Pulmonary artery (tissue), 1 donor: ENCODE measurements around the genes HAX1 and AQP10.

- PRO-cap, result no peak
Measured at GRCh38 chr1:153805233-153805816, 30.1 kb downstream of the SLC27A3 start.

GRCh38 chr1:153806739-153807466 lies 31.7 kb downstream of the SLC27A3 start:
- PRO-cap, result no peak

- PRO-cap, result no peak
Measured at GRCh38 chr1:153880725-153881405, 41.9 kb downstream of the GATAD2B start.

GRCh38 chr1:153923017-153923431 lies 252 bp upstream of the GATAD2B start:
- PRO-cap, result bidirectional peak, plus-strand start at chr1:153923234, minus-strand start at chr1:153922972

GRCh38 chr1:153961521-153961889 lies 1.8 kb downstream of the SLC39A1 start:
- PRO-cap, result no peak

GRCh38 chr1:153981585-153982433 lies 4.3 kb downstream of the RAB13 start:
- PRO-cap, result no peak

GRCh38 chr1:154175962-154176802 lies 15.7 kb downstream of the TPM3 start:
- PRO-cap, result unidirectional peak, plus-strand start at chr1:154176561

- PRO-cap, result no peak
Measured at GRCh38 chr1:154183482-154184082, 8.3 kb downstream of the TPM3 start.

DNA sequence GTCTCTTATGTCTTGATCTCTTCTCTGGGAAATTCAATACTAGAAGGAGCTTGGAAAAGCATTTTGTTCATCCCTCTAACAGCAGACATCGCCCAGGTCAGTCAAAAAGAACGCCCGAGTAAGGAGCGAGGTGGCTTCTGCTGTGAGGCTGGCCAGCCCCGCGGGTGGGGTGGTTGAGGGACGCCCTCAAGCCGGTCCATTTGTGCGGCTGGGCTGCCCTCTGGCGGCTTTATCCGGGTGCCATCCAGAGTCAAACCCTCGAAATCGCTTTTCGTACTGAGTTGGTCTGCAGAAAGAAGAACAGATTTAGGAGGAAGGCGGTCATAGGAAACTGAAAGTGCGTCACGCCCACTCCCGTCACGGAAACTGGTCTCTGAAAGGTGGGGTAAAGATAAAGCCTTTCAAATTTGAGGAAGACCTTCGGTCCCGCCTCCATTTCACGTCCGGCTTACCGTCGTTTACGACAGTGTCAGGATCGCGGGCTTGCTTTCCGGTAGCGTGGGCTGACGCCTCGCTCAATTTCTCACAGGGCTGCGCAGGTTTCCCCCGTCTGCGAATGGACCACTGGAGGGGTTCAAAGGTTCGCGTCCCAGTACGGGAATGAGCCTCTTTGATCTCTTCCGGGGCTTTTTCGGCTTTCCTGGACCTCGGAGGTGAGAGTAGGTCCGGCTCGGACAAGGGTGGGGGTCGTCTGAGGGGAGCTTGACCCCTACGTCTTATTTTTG lies at the start of gene HAX1:
HAX1 (plus strand) TSS at position 506 of the 725 bp plus-strand sequence.
- PRO-cap, result bidirectional peak, plus-strand start at position 466 of the sequence, minus-strand start at position 368 of the sequence

DNA sequence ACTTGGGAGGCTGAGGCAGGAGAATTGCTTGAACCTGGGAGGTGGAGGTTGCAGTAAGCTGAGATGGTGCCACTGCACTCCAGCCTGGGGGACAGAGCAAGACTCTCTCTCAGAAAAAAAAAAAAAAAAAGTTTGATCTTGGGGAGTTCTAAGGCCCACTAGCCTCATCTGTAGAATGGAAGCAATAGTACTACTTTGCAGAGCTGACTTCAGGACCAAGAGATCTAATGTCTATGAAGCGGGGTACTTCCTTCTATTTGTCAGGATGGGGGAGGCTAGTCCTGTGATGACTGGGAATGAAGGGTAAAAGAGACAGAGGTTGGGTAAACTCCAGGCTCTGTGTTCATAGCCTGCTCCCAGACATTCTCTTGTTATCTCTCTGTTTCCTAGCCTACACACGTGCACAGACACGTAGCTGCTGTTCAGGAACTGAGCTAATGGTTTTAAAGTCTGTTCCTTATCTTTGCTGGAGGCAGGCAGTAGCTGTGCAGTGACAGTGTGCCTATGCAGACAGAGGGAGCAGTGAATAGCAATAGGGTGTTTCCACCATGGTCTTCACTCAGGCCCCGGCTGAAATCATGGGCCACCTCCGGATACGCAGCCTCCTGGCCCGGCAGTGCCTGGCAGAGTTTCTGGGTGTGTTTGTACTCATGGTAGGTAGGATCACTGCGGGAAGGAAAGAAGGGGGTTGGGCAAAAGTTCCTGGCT lies at the start of gene AQP10:
AQP10 (plus strand) TSS at position 486 of the 708 bp plus-strand sequence.
- PRO-cap, result no peak

- PRO-cap, result no peak
Measured at GRCh38 chr1:154329226-154330145, 4.2 kb downstream of the ATP8B2 start.

DNA sequence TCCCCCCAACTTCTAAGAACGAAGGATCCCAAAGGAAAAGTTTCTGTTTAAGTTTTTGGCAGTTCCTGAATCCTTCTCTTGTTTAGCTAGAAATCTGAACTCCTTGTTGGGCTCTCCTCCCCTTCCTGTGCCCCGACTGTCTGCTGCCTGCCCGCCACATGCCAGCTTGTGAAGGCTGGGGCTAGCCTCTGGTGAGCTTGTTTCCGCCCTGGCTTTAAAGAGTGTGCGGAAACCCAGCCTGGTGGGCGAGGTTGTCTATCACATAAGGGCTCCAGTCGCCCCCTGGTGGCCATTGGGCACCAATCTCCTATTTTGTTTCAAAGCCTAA lies 9.6 kb downstream of the ATP8B2 start:
- PRO-cap, result no peak

GRCh38 chr1:154349071-154349516 lies 23.8 kb downstream of the ATP8B2 start:
- PRO-cap, result no peak

GRCh38 chr1:154405751-154406837 lies 951 bp downstream of the IL6R start:
- PRO-cap, result bidirectional peak, plus-strand start at chr1:154406396, minus-strand start at chr1:154406199

- PRO-cap, result no peak
Measured at GRCh38 chr1:154425530-154426125, 20.5 kb downstream of the IL6R start.

DNA sequence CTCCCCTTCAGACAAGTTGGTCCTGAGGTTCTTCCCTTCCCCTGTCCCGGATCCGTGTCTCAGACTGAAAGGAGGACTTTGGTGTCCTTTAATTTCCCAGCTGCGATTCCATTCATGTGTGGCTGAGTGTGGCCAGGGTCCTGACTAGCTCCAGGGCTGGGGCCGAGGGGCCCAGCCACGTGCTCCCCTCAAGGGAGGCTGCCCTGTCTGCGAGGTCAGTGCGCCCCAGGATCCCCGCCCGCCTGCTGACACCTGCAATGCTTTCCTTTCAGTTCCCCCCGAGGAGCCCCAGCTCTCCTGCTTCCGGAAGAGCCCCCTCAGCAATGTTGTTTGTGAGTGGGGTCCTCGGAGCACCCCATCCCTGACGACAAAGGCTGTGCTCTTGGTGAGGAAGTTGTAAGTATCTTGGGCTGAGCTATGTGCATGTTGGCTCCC lies 25.1 kb downstream of the IL6R start:
- PRO-cap, result no peak

DNA sequence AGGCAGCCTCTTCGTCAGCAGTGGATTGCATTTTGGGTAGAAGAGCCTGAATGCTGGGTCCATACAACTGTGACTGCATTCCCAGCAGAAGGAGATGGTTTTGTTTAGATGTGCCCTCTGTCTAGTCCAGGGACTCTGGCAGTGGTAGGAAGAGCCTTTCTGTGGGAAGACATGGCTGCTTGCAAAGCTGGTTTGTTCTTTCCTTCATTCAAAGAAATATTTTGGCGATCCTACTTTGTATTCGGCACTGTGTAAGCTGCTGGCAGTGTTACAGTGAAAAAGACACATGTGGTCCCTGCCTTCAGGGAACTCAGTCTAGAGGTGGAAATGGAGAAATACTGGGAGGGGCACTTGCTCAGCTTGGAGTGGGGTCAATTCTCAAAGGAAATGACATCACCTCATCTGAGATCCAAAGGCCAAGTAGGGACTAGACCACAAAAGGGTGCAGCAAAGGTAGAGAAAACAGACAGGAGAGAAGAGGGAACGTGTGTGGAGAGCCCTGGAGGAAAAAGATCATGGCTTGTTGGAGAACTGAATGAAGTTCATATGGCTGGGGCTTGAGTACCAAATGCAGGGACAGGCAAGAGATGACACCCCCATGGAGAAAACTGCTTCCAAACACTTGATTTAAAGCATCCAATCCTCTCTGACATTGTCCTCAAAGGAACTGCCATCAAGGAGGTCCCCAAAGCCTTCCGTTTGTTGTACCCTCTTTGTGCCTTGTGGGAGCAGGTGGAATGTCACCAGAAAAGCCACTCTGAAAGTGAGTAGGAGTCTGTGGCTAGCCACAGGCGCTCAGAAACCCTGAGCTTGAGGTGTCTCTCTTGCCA lies 48.4 kb upstream of the TDRD10 start:
- PRO-cap, result no peak

DNA sequence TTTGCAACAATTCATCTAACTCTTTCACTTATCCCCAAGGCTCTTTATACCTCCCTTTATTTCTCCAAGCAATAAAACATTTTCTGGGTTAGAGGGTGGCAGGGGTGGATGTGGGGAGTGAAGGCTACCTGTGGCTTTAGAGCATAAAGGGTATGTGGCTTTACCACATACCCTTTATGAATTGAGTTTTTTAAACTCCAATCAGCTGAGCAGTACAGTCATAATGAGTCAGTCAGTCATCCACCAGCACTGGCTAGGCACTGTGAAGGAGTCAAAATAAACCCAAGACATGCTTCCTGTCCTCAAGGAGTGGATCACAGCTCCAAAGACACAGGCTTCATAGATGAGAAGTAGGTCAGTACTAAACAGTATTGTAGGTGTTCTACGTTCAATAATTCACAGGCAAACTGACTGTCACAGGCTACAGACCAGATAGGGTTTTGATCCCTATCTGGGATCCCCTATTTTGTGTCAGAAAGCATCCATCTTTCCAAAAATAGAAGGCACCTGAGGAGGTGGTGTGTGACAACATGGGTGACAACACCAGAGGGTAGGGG lies 2.5 kb upstream of the TDRD10 start:
- PRO-cap, result no peak

GRCh38 chr1:154599208-154600163 lies 8.5 kb downstream of the ADAR start:
- PRO-cap, result unidirectional peak, plus-strand start at chr1:154599436

DNA sequence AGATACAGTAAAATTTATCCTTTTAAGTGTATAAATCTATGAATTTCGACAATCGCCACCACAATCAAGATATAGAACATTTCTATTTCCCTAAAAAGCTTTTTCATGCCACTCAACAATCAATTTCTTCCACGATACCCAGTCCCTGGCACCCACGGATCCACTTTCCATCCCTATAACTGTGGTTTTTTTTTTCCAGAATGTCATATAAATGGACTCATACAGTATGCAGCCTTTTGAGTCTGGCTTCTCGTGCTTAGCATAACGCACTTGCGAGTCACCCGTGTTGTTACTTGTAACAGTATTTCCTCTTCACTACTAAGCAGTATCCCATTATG lies 1.0 kb downstream of the ADAR start:
- PRO-cap, result no peak